PC-3 (cell line): Measurements from ENCODE around the genes MESP1, GDPGP1 and NGRN.

DNA sequence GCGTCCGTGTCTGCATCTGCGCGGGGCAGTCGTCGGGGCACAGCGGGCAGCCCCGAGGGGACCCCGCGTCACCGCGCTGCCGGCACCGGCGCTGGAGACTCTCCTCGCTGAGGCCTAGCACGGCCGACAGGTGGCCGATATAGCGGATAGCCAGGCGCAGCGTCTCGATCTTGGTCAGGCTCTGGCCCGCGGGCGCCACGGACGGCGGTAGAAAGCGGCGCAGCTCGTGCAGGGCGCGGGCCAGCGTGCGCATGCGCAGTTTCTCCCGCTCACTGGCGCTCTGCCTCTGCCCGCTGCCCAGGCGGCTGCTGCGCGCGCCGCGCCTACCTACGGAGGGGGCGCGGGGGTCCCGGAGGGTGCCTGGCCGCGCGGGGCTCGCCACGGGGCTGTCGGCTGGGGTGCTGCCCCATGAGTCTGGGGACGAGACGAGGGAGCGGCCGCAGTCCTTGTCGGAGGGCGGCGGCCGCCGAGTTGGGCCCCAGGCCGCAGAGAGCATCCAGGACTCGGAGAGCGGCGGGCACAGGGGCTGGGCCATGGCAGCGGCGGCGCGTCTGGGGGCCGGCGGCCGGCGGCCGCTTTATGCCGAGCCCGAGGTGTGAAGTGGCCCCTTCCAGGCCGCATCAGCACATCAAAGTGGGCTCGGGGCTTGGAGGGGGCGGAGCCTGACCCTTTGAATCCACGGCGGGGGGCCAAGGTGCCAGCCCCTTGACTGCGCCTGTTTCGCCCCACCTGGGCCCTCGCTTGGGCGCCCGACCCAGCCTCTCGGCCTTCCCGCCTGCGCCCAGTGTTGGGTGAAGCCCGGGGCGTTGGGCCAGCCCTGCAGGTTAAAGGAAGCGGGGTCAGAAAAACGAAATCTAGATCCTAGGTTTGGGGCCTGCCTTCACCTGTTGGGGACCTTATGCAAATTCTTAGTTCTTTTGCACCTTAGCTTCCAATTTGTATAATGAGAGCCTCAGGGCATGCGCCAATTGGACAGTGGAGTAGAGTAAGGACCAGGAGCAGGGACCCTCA, at the start of gene MESP1:
Gene MESP1, minus strand, starts transcription at position 553 of the 1,011 bp plus-strand sequence.
- RAMPAGE, long total RNA: no peak

- RAMPAGE, long total RNA: no peak
Observed at GRCh38 chr15:89784784-89785808, 9.0 kb downstream of the MESP2 start.

DNA sequence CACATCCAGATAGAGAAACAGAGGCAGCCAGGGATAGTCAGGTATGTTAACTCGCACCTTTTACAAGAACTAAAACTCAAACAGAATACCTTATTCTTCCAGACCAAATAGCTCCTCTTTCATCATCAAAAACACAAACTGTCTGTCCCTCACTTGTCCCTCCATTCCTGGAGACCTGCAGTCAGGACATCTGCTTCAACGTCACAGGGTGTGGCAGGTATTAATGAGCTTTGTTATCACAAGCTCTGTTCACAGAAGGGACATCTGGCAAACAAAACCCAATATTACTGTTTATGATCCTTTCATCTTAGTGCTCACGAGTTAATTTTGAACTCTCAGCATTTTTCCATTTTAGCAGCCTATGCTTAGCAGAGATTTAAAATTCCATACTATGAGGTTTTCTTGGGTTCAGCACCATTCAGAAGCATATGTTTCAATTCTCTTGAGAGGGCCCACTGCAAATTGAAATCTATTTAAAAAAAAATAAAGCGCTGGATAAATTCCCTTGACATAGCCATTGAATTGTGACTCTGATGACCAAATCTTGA, 32.9 kb downstream of the AP3S2 start:
- RAMPAGE, long total RNA: no peak

DNA sequence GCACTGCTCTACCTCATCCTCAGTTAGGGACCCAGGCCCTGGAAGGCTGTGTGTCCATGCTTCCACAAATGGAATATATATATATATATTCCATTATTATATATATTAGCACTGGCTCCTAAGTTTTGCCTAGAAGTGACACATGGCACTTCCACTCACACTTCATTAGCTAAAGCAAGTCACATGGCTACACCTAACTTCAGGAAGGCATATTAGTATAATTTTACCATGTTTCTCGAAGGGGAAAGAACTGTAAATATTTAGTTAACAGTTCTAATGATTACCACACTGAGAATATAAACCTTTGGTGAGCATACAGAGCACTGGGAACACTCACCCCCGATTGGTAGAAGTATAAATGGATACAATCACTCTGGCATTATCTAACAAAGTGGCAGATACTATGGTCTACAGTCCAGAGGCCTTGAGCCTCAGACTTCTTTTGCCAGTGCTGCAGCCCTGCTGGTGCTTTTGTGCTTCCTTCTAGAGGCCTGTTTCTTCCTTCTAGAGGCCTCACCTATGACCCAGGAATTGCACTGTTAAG, 28.6 kb downstream of the AP3S2 start:
- RAMPAGE, long total RNA: no peak

DNA sequence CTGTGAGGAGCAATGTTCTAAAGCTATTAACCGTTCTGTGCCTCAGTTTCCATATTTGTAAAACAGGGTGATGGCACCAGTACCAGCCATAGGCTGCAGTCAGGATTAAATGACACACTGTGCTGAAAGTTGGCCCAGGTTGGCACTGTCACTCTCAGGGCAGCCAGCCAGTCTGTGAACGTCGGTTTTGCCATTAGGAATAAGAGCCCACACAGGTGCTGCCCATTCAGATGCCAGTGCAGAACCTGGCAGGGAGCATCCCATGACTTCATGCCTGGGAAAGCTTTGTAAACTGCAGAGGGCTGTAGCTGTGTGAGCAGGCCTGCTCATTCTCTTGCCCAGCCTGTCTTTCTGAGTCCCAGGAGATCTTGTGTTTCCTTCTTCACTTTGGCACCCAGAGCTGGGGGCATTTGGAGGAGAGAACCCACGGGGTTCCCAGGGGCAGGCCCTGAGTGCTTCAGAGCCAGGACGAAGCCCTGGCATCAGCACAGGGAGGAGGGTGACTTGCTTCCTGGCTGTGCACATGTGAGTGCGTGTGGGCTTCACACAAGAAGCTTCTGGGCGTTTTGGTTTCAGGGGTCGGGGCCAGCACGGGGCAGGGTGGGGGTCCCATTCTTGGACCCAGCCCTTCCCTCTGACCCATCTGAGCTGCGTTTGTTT, 47.0 kb downstream of the ZNF710 start:
- RAMPAGE, long total RNA: no peak

GRCh38 chr15:90059040-90060197, 42.8 kb downstream of the IDH2 start:
- RAMPAGE, long total RNA: no peak

- RAMPAGE, long total RNA: no peak
Observed at GRCh38 chr15:90098928-90099525, 3.2 kb downstream of the IDH2 start.

DNA sequence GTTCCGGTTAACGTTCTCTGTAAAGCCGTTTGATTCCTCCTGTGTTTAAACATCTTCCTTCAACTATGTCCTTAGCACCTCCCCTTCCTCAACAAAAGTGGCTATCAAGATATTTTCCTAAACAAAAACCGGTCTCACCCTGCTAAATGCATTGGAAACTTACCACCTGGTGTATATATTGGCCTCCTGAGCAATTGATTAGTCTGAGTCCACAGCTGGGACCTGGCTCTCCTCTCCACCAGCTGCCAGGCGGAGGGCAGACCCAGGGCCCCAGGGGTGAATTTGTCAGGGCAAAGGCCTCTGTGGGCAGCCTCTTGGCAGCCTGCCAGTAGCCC, 42.9 kb upstream of the IDH2 start:
- RAMPAGE, long total RNA: no peak

DNA sequence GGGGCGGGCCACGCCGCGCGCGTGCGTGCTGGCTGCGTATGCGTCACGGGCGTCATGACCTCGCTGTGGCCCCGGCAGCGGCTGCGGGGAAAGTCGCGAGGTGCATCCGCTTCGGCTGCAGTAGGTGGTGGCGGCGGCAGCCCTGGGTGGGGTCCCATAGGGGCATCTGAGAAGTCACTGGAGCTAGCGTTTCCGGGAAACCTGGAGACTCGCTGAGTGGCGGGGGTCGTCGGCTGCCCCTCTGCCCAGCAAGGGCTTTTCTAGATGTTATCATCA, at the start of gene GDPGP1:
Gene GDPGP1, plus strand, starts transcription at position 37 of the 276 bp plus-strand sequence.
- RAMPAGE, long total RNA: no peak

DNA sequence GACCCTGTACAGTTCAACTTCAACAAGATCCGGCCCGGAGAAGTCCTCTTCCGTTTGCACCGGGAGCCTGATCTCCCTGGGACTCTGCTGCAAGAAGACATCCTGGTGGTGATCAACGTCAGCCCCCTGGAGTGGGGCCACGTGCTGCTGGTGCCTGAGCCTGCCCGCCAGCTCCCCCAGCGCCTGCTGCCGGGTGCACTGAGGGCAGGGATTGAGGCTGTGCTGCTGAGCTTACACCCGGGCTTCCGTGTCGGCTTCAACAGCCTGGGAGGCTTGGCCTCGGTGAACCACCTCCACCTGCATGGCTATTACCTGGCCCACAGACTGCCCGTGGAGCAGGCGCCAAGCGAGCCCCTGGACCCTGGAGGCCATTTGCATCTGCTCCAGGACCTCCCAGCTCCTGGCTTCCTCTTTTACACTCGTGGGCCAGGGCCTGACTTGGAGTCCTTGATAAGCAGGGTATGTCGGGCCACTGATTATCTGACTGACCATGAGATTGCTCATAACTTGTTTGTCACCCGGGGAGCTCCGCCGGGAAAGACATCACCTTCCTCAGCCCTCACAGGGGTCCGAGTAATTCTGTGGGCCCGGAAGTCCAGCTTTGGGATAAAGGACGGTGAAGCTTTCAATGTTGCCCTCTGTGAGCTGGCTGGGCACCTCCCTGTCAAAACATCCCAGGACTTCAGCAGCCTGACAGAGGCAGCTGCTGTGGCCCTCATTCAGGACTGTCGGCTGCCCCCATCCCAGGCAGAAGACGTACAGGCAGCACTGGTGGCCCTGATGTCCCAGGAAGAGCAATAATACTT, 7.5 kb downstream of the GDPGP1 start:
- RAMPAGE, long total RNA: no peak

GRCh38 chr15:90265446-90266556, at the start of gene NGRN:
Gene NGRN (plus strand): TSS chr15:90265672.
- RAMPAGE, long total RNA: start-site peak on the plus strand at chr15:90265688-90265715, 382 and 293 reads in 2 replicates

GRCh38 chr15:90293327-90294037, 28.0 kb downstream of the NGRN start:
- RAMPAGE, long total RNA: no peak

GRCh38 chr15:90346443-90346804, 5.7 kb upstream of the ZNF774 start:
- RAMPAGE, long total RNA: no peak

GRCh38 chr15:90376988-90377449, 11.0 kb upstream of the IQGAP1 start:
- RAMPAGE, long total RNA: no peak

- RAMPAGE, long total RNA: no peak
Observed at GRCh38 chr15:90390577-90391527, 2.8 kb downstream of the IQGAP1 start.

- RAMPAGE, long total RNA: no peak
Observed at GRCh38 chr15:90419715-90420479, 31.9 kb downstream of the IQGAP1 start.

- RAMPAGE, long total RNA: no peak
Observed at GRCh38 chr15:90454760-90454980, 66.6 kb downstream of the IQGAP1 start.

GRCh38 chr15:90484066-90484437, 45.7 kb upstream of the CRTC3 start:
- RAMPAGE, long total RNA: no peak

DNA sequence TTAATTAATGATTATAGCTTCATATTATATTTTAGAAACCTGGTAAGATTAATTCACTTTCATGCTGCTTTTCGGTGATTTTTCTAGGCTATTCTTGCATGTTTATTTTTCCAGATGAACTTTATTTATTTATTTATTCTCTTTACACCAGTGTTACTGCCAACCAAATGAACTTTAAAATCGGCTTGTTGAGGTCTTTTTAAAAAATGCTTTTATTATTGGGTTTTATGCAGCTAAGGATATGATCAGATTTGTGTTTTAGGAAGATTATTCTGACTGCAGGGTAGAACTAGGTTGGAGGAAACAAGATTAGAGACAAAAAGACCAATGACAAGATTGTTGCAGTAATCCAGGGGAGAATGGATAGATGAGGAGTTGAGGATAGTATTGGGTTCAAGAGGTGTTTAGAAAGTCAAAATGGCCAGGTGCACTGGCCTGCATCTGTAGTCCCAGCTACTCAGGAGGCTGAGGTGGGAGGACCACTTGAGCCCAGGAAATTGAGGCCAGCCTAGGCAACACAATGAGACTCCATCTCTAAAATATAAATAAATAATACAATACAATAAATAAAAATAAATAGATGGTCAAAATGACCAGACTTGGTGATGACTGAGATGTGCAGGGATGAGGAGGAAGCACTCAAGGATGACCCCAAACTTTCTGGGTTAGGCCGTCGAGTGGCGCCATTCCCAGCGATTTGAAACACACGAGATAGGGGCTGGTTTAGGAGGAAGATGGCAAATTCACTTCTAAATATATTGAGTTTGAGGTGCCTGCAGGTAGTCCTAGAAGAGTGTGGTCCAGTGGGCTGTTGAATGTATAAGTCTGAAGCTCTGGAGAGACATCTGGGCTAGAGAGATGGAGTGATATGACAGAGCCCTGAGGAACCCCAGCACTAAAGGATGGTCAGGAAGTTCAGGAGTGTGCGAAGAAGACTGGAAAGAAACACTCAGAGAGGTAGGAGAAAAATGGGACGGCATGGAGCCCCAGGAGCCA, 46.3 kb downstream of the CRTC3 start:
- RAMPAGE, long total RNA: no peak

DNA sequence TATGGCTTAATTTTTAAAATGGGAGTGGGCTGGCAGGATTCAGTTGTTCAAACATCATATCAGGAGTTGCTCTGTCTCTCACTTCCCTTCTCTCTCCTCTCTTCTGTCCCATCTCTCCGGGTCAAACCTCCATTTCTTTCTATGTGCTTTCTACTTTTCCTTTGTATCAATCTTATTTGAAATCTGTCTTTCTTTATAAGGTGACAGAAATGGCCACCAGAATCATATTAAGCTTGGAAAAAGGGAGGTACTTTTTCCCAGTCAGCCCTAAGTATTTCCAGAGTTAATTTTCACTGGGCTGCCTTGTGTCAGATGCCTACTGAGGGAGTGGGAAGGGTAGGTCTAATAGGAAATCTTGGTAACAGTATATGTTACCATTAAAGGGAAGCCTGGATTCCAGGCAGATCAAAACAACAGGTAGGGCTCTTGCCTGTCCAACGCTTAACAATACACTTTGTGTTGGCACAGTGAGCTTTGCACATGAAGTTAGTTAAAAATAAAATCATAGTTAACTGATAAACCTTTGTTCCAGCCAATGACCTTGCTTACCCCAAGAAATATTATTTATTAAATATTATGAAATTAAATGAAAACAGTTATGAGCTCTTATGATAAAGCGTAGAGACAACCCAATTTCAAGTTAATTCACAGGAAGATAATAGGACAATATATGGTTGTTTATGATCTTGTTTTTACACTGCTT, 41.5 kb downstream of the BLM start:
- RAMPAGE, long total RNA: no peak